Metastatic Breast Carcinoma in the Brain (tissue), 10 donors: ENCODE data around the gene GRPEL1.

GRCh38 chr4:6695659-6696261 lies 2.1 kb downstream of the S100P start:
- PRO-cap, 10 experiments = peak in 7 of 10 experiments; most common plus-strand start chr4:6695781 (in 1); most common minus-strand start chr4:6695758 (in 3)

DNA sequence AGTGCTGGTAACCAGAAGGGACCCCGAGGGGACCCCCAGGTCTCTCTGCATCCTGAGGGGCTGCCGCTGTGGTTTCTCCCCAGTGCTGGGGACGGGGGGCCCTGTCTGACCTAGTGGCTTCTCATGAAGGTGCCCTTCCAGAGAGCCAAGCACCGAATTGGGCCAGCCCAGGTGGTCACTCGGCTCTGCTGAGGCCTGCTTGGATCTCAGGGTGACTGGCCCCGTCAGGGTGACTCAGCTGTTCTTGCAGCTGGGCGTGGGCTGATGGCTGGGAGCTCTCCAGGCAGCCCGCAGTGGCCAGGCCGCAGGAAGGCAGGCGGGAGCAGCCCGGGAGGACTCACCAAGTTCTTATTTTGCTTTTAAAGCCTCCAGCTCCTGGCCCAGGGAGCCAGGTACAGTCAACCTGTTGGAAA lies 16.6 kb downstream of the BLOC1S4 start:
- PRO-cap, 10 experiments = peak in 7 of 10 experiments; most common plus-strand start position 293 of the sequence (in 7); most common minus-strand start position 181 of the sequence (in 1)

DNA sequence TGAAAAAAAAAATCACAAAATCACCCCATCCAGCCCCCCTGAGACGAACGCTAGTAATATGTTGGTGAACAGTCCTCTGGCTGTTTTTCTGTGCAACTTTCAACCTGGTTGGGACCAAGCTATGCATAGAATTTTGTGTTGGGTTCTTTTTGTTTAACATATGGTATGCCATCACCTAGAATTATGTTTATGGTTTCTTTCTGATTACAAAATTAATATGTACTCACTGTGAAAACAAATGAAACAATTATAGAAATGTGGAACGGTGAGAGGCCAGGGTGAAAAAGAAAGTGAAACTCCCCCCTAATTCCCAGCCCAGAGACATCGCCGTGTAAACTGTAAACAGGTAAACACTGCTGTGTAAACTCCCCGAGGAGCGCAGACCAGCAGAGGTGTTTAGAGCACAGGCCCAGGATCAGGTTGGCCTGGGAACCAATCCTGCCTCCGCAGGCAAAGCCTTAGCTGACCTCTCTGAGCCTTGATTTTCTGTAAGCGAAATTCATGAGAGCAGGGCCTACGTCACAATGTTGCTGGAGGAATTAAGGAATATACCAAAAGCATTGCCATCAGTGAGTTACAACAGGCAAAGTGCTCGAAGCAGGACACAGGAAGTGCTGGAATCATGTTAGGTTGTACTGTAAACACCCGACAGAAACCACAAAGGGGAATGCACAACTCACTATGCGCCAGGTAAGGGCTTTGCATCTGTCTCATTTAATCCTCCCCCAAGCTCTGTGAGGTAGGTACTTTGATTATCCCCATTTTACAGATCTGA lies 31.0 kb upstream of the KIAA0232 start:
- PRO-cap, 10 experiments = no peak in any of the 10 experiments

DNA sequence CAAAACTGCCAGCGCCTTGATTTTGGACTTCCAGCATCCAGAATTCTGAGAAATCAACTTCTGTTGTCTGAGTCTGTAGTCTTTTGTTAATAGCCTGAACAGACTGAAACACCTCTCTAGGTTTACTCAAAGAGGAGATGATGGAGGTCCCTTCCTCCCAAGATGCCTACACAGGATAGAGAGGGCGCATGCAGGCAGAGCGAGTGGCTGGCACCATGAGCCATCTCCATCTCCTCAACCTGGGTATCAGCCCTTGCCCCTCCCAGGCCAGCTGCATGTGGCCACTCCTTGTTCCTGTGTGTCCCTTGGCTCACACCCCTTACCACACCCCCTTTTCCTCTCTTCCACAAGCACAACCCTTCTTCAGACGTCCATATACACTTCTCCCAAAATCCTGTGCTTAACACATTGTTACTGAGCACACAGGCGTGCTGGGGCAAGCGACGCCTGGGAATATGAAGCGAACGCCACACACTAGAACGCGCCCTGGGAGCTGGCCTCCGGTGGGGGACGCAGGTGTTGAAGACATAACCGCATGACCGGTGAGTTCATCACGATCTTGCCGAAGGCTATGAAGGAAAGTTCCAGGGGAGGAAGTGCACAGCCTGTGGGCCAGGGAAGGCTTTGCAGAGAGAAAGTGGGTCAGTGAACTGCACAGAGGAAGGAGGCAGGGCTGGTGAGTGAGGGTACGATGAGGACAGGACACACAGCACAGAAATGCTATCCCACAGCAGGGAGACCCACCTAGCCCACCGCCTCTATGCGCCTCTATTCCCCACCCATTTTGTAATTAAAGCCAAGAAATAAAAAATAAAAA lies 19.1 kb upstream of the KIAA0232 start:
- PRO-cap, 10 experiments = peak in 6 of 10 experiments; most common plus-strand start position 629 of the sequence (in 3); most common minus-strand start position 233 of the sequence (in 3)

- PRO-cap, 10 experiments = no peak in any of the 10 experiments
Measured at GRCh38 chr4:6887792-6888430, 21.7 kb upstream of the TBC1D14 start.

- PRO-cap, 10 experiments = no peak in any of the 10 experiments
Measured at GRCh38 chr4:6910484-6910943, 888 bp downstream of the TBC1D14 start.

- PRO-cap, 10 experiments = peak in 10 of 10 experiments; most common plus-strand start chr4:7068392 (in 10); most common minus-strand start chr4:7068076 (in 8)
Measured at GRCh38 chr4:7067866-7068822, at the start of gene GRPEL1. GRPEL1 (minus strand) TSS chr4:7068064.

DNA sequence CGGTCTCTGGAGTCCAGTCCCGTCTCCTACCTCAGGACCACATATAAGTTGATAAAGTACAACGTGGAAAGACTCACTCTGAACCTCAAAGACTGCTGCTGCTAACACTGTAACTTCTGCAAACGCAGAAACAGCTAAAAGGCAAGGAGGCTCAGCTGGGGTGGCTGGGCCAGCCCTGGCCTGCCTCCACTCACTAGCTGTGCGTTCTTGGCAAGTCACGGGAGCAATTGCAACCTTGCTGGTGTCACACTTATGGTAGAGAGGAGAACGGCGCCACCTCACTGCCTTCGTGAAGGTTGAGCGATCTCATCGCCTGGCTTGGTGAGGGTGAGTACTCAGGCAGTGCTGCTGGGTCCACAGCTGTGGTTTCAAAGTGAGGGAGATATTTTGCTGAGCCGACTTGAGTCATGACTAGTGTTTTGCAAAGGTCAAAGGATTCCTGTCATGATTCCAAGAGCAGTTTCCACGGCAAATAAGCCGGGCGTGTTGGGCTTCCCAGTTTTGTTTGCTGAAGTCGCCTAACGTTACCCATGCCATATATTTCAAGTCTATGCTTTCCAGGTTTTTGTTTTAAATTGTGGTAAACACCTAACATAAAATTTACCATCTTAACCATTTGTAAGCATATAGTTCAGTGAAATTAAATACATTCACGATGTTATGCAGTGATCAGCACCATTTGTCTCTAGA lies 57.2 kb upstream of the GRPEL1 start:
- PRO-cap, 10 experiments = no peak in any of the 10 experiments

DNA sequence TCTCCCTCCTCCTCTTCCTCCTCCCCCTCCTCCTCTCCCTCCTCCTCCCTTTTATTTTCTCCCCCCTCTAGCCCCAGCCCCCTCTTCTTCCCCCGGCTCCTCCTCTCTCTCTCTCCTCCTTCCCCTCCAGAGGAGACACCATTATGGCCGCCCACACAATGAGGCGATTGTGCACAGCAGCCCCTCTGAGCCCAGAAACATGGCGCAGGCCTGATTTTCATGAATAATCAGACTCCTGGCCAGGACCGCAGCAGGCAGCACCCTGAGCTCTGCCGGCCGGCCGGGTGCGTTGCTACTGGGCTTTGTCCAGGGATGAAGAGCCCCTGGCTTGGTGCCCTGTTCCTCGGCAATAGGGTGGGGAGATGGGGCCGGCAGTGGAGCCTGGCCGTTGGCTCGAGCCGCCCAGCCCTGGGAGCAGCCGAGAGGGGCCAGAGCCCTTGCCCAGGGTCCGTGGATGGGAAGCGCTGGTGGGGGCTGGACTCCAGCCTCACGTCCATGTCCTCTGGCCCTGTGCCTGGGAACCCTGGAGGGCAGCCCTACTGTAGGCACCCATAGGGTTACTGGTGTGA lies 102.9 kb downstream of the SORCS2 start:
- PRO-cap, 10 experiments = no peak in any of the 10 experiments

- PRO-cap, 10 experiments = no peak in any of the 10 experiments
Measured at GRCh38 chr4:7324623-7325201, 110.0 kb downstream of the PSAPL1 start.

DNA sequence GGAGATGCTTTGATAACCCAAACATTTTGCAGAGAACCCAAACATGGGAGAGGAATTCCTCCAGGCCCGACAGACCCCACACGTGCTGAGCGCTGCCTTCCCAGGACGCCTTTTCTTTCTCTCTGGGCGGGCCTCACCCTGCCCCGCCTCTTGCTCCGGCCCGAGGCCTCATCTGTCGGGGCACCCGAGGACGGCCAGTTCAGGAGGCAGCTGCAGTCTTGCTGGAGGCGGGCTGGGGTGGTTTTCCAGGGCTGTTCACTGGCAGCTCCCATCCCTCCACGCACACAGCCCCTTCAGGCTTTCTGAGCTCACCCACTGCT lies 99.4 kb downstream of the PSAPL1 start:
- PRO-cap, 10 experiments = no peak in any of the 10 experiments

DNA sequence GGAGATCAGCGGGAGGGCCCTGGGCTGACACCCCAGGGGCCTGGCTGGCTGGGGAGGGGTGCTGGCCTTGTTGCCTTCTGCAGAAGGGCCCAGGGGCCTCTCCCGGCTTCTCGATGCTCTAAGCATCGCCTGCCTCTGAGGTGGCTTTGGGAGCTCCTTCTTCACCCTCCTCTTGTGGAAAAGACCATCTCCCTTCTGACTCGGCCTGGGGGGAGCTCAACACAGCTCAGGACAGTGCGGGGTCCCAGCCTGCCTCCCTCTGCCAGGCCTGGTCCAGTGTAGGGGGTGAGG lies 55.3 kb upstream of the PSAPL1 start:
- PRO-cap, 10 experiments = peak in 1 of 10 experiments; most common minus-strand start position 167 of the sequence (in 1)

GRCh38 chr4:7516098-7516769 lies 81.5 kb upstream of the PSAPL1 start:
- PRO-cap, 10 experiments = no peak in any of the 10 experiments

- PRO-cap, 10 experiments = no peak in any of the 10 experiments
Measured at GRCh38 chr4:7746769-7747448, 192.8 kb downstream of the AFAP1 start.

- PRO-cap, 10 experiments = no peak in any of the 10 experiments
Measured at GRCh38 chr4:7783619-7784046, 156.0 kb downstream of the AFAP1 start.

DNA sequence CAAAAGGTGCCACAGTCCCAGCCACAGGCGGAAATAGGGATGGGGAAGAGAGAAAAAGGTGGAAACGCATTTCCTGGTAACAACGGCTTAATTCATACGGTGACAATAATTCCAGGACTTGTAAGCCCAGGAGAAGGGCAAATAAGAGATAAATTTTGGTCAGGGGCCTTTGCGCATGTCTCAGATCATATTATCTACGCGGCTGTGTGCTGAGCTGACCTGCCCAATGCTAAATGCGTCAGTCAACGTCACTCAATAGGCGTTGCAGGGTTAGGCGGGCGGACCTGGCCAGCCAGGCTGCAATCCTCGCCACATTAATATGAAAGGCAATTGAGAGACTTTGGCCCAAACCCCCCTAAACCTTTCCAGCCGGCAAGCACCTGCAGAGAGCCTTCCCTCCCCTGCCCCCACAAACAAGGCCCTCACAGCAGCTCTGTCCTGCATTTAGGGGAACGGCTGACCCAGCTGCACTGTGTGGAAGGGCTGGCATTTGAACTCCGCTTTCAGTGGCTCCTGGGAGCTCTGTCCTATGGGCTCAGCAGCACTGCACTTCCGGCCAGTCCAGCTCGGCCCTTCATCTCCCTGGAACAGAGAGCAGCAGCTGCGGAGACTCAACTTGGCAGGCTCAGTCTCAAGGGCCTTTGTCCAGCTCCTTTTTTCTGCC lies 133.6 kb downstream of the AFAP1 start:
- PRO-cap, 10 experiments = peak in 2 of 10 experiments; most common plus-strand start position 255 of the sequence (in 2); most common minus-strand start position 96 of the sequence (in 1)

DNA sequence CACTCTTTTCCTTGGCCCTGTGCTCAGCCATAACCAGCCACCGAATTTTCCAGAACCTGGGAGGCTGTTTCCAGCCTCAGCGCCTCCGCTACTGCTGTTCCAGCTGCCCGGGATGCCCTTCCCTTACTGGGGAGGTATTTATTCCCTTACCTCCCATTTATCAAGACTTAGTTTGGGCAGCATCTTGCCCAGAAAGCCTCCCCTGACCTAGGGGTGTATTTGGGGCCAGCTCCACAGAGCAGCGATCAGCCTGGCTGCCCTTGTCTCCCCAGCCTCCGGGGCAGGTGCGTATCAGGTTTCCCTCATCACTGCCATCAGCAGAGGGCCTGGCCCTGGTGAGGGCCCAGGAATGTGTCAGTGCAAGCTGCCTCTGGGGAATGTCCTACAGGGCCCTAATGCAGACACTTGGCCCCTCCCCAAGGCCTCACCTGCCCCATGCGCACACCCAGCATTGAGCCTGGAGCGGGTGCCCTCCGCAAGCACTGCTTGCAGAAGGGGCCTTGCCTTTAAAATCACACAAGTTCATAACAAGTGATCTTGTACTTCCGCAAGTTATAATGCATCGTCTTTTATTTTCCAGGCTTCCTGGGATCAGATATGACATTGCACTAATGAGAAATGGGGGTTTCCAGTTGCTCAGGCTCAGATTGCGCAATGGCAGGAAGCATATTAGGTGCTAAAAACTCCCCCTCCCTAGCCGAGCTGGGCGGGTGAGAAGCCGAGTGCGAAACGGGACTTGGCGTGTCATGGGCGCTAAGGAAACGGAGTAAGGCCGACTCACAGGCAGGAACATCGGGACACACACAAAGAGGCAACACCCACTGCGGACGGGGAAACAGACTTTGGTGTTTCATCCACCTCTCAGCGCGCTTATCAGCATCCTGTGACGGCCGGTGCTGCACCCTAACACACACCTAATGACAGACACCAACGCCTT lies 25.4 kb upstream of the AFAP1 start:
- PRO-cap, 10 experiments = peak in 1 of 10 experiments; most common plus-strand start position 696 of the sequence (in 1)

- PRO-cap, 10 experiments = peak in 2 of 10 experiments; most common plus-strand start chr4:8101561 (in 1); most common minus-strand start chr4:8101508 (in 1)
Measured at GRCh38 chr4:8101405-8101853, 57.2 kb downstream of the ABLIM2 start.

DNA sequence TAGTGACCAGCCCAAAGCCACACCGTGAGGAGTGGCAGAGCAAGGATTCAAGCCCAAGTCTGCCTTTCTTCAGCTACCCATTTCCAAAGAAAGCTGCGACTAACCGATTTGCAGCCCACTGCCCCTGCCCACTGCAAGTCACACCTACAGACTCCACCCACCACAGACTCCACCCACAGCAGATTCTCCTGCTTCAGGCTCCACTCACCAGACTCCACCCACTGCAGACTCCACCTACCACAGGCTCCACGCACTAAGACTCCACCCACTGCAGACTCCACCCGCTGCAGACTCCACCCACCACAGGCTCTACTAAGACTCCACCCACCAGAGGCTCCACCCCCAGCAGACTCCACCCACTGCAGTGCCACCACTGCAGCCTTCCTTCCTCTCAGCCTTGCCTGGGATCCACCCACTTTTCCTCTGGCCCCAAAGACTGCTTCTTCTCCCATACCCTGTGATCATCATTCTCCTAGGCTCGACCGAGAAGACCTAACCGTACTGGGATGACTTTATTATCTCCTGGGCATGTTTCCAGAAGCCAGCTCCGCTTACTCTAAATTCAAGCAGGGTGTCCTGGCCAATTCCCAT lies 41.3 kb downstream of the ABLIM2 start:
- PRO-cap, 10 experiments = no peak in any of the 10 experiments

DNA sequence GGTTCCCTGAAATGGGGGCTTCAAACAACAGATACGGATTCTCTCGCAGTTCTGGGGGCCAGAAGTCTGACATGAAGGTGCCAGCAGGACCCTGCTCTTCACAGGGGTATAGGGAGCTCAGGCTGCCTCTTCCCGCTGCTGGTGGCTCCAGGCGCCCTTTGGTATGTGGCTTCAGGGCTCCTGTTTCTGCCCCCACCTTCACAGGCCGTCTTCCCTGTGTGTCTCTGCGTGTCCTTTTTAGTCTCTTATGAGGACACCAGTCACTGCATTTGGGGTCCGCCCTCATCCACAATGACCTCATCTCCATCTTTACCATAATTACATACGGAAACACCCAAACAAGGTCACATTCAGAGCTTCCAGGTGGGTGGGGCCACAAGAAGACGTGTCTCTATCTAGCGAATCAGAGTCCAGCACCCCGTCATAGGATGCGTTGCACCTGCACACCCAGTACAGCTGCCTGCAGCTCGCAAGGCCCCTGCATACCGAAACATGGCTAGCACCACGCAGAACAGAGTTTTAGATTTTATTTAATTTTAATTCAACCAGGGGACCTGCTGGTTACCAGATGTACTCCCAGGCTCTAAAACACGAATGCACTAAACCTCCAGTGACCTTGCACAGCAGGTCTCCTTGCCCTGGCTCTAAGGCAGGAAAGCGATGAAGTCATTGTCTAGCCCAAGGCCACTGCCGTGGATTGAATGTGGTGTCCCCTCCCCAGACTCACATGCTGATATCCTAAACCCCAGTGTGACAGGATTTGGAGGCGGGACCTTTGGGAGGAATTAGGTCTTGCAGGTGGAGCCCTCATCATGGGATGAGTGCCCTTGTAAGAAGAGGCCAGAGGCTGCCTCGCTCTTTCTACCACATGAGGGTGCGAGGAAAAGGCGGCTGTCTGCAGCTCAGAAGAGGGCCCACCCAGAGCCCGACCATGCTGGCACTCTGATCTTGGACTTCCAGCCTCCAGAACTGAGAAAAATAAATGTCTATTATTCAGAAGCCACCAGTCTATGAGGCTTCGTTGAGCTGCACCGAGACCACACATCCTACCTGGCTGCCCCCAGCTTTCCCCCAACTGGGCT lies 30.3 kb downstream of the ABLIM2 start:
- PRO-cap, 10 experiments = peak in 1 of 10 experiments; most common minus-strand start position 249 of the sequence (in 1)